Panc1 (cell line): ENCODE measurements around a stretch of chr12.

GRCh38 chr12:89862639-89863264 lies 154.1 kb upstream of the ATP2B1 start:
- RRBS, 2 experiments: no CpG with 5 or more reads among the region's 6 CpGs

GRCh38 chr12:90253761-90254137 lies 545.1 kb upstream of the ATP2B1 start:
- RRBS, 2 experiments: no CpG with 5 or more reads among the region's 8 CpGs

GRCh38 chr12:91240330-91240844 lies 57.8 kb upstream of the DCN start:
- RRBS, 2 experiments: no CpG with 5 or more reads among the region's 3 CpGs

- RRBS, 2 experiments: no CpG with 5 or more reads among the region's 9 CpGs
Observed at GRCh38 chr12:91552046-91552513, 369.5 kb upstream of the DCN start.

- RRBS, 2 experiments: no CpG with 5 or more reads among the region's 2 CpGs
Observed at GRCh38 chr12:91603063-91603605, 420.5 kb upstream of the DCN start.

- RRBS, 2 experiments: no CpG with 5 or more reads among the region's 5 CpGs
Observed at GRCh38 chr12:91778885-91779350, 366.7 kb downstream of the BTG1 start.

DNA sequence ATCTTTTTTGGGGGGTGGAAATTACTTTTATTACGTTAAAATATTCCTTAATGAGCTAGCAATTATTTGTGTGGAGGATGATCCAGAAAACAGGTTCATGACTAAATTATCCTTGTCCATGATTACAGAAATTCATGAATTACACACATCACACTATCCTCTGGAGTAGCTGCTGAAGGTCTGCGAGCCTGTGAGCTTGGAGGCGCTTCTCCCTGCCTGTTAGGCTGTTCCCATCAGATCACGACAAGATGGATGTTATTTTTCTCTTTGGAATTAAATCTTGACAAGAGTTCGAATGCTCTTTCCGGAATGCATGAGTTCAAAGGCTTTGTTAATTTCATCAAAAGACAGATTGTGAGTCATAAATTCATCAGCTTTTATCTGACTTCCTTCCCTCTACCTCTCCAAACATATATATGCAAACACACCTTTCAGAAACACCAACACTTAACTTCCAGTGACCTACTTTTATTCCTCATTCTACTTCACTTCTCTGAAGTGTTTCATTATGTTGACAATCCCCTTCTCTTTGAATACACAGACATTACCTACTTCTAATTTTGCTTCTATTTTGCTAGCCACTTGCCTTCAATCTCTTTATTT lies 274.7 kb downstream of the BTG1 start:
- RRBS, 2 experiments: no CpG with 5 or more reads among the region's 6 CpGs

DNA sequence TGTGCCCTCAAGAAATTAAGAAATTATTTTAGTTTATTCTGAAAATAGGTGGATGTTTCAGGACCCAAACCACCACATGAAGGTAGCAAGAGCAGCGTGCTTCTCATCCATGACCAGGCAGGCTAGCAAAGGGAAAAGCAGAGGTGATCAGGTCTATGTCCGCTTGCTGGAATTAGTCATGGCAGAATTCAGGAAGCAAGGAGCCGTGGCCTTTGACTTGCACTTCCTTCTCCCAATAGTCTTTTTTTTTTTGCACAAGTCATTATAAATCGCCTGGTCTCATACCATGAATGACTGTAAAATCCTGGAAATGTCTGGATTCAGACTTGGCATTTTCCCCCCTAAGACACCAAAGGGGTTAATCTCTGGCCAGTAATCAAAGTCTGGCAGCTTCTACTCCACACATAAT lies 157.7 kb downstream of the BTG1 start:
- RRBS, 2 experiments: no CpG with 5 or more reads among the region's 4 CpGs

- RRBS, 2 experiments: no CpG with 5 or more reads among the region's 8 CpGs
Observed at GRCh38 chr12:92064960-92065777, 80.5 kb downstream of the BTG1 start.

GRCh38 chr12:92124133-92124959 lies 21.3 kb downstream of the BTG1 start:
- RRBS, 2 experiments: no CpG with 5 or more reads among the region's 6 CpGs

GRCh38 chr12:92140442-92141248 lies 5.0 kb downstream of the BTG1 start:
- RRBS, 2 experiments: no CpG with 5 or more reads among the region's 5 CpGs

DNA sequence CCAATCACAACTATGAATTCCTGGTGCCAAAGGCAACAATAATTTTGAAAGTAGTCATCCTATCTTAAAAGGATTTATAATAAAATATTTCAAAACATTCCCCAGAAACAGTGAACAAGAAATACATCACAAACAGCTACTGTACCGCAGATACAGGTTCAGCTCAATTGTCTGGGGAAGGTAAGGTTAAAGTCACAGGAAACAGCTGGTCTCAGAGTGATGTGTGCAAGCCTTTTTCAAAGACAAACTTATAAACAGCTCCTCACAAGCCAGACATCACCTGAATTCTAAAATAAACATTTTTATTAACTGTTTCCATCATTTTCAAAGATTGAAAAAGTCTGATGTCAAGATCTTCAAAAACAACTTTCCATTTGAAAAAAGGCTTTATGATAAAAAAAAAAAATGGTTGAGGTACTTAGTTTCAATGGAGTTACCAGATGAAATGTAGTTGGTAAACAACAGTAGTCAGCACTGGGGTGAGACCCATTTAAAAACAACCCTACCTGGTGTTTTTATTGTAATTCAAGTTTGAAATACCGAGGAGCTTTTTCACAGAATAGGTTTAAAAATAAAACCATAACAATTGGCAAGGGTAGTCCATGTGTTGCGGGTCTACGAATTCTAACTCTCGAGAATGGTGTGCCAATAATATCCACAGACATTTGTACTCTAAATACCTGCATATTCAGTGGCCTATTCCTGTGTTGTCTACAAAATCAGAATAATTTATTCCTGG lies 4.0 kb downstream of the BTG1 start:
- RRBS, 2 experiments: no CpG with 5 or more reads among the region's 5 CpGs

DNA sequence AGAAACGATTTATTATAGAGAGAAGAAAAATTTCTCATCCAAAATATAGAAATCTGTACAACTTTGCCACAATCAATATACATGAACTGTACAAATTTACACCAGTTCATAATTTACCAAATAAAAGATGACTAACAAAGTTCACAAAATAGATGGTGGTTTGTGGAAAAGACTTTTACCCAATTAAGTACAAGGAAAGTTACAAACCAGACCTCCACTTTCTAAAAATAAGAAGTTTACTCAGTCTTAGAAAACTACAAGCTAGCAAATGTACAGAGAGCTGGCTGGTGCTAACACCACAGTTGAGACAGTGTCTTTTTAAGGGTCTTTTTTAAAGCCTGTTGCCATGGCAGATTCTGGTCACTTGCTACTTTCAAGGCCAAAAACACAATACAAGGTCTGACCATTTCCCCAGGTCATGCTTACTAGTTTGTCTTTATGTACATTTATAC lies 2.5 kb downstream of the BTG1 start:
- RRBS, 2 experiments: no CpG with 5 or more reads among the region's 1 CpG

GRCh38 chr12:92146928-92147476 lies 1.4 kb upstream of the BTG1 start:
- RRBS, 2 experiments: no CpG with 5 or more reads among the region's 5 CpGs

- RRBS, 2 experiments: no CpG with 5 or more reads among the region's 15 CpGs
Observed at GRCh38 chr12:92288328-92289033, 142.8 kb upstream of the BTG1 start.

DNA sequence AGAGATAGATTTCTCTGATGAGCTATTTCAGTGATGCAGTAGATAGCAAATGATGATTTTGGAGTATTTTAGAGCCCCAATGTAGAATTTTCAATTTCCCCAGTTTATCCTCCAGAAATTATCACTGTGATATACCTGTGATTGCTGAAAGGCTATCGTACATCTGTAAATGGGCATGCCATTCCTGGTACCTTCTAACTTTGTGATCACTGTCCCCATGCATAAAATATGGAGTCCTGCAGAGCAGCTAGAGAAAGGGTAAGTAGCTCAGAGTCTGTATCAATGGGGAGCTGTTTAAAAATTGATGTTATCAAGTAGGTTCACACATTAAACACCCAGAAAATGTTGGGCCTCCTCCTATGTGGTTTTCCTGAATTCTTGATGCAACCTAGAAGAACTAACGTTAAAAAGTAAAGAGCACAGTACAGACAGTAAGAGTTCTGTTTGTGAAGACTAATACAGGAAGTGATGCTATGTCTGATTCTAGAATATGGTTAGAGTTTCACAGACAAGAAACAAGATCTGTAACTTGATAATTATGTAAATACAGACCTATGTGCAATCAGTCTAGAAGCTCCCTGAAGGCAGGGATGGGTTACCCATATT lies 214.7 kb upstream of the BTG1 start:
- RRBS, 2 experiments: no CpG with 5 or more reads among the region's 2 CpGs

GRCh38 chr12:92362688-92363162 lies 217.1 kb upstream of the BTG1 start:
- RRBS, 2 experiments: no CpG with 5 or more reads among the region's 3 CpGs

DNA sequence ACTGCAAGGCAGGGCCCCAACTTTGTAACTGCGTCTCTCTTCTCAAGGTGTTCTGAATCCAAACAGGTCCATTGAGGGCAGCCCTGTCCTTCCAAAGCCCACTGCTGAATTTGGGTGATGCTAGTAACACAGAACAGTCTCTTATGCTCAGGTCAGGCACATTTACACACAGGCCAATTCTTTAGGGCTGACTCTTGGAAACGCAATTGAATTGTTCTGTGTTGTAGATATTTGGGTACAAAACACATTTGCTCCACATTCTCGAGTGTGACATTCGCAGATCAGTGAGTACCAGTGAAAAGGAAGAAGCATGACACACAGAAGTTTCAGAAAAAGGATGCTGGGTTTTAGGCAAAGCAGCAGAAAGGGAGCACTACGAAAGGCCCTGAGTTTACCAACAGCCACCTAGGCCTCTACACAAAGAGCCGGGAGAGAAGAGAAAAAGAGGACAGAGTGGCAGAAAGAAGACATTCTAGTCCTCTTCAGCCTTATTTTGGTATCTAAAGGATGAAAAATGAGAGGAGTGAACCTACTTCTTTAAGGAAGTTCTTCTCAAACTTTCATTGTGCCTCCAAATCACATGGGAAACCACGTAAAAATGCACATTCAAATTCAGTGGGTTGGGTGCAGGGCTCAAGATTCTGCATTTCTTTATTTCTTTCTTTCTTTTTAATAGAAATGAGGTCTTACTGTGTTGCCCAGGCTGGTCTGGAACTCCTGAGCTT lies 254.4 kb upstream of the BTG1 start:
- RRBS, 2 experiments: no CpG with 5 or more reads among the region's 7 CpGs